Occipital lobe (tissue), 2 donors: ENCODE results near the gene MAFF.

GRCh38 chr22:37659535-37660061, 1.1 kb downstream of the PDXP start:
- RAMPAGE, long total RNA: no peak

GRCh38 chr22:37686807-37687223, 672 bp downstream of the NOL12 start:
- RAMPAGE, long total RNA: no peak

GRCh38 chr22:37741381-37741740, 44.5 kb downstream of the TRIOBP start:
- RAMPAGE, long total RNA: no peak

- RAMPAGE, long total RNA: no peak
Measured at GRCh38 chr22:37869936-37870436, 20.8 kb downstream of the EIF3L start.

GRCh38 chr22:37904454-37905670, 1.2 kb upstream of the MICALL1 start:
- RAMPAGE, long total RNA: no peak

GRCh38 chr22:37910476-37910760, 4.3 kb downstream of the MICALL1 start:
- RAMPAGE, long total RNA: no peak

- RAMPAGE, long total RNA: no peak
Measured at GRCh38 chr22:37911232-37911637, 5.1 kb downstream of the MICALL1 start.

GRCh38 chr22:37920169-37920454, 14.0 kb downstream of the MICALL1 start:
- RAMPAGE, long total RNA: no peak

GRCh38 chr22:37926957-37927674, 21.0 kb downstream of the MICALL1 start:
- RAMPAGE, long total RNA: no peak

DNA sequence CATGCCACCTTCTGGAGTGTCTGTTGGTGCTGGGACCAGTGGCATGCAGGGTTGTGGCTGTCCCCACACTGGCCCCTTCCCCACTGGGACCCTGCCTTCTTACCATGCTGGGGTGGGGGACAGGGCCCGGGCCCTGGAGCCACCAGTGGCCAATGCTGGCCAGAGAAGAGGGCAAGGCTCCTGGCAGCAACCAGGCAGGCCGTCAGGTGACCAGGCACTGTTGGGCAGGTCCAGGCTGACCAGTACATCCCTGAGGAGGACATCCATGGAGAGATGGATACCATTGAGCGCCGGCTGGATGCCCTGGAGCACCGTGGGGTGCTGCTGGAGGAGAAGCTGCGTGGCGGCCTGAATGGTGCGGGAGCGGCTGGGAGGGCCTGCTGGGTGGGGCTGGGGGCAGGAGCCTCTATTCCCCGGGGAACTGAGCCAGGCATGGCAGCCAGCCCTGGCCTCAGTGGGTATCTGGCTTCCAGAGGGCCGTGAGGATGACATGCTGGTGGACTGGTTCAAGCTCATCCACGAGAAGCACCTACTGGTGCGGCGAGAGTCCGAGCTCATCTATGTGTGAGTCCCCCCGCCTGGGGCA, 21.0 kb downstream of the C22orf23 start:
- RAMPAGE, long total RNA: no peak

DNA sequence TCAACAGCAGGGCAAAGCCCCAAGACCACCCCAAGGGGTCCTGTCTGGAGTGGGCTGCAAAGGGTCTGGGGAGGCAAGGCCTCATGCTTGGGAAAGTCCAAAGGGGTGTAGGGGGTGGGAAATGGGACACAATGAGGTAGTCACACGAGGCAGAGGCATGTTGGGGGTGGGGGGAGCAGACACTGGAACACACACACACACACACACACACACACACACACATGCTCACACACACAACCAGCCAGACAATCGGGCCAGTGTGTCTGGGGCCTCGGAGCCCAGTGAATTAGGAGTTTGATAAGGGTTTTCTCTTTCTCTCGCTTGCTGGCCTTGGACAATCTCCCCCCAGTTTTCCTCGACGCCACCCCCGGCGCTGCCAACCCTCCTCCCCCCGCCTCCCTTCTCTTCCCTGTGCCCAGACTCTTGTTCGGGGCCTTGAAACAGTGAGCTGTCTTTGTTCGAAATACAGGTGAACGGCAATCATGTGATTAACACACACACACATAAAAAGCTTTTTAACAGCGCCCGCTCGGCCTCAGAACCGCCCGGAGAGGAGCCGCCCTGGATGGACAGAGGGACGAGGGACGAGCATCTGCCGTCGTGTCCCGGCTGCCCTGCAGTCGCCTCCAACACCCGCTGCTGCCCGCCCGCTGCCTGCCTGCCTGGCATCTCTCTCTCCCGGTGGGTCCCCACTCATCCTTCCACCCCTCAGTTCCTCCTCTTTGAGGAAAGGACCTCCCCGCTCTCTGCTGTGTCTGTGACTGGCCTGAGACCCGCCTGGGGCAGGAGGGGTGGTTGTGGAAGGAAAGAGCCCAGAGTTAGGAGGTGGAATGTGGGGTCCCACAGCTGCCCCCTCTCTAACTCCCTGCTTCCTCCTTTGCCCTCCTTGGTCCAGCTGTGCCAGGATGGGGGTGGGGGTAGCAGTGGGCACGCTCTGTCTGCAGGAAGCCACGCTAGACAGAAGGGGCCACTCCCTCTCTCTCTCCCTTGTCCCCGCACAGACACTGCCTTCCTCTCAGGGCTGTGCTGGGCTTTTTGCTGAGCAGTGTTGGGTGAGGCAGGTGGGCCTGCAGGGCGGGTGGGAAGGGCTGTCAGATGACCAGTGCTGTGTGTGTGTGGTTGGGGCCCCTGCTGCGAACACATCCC, 1.6 kb upstream of the SOX10 start:
- RAMPAGE, long total RNA: no peak

DNA sequence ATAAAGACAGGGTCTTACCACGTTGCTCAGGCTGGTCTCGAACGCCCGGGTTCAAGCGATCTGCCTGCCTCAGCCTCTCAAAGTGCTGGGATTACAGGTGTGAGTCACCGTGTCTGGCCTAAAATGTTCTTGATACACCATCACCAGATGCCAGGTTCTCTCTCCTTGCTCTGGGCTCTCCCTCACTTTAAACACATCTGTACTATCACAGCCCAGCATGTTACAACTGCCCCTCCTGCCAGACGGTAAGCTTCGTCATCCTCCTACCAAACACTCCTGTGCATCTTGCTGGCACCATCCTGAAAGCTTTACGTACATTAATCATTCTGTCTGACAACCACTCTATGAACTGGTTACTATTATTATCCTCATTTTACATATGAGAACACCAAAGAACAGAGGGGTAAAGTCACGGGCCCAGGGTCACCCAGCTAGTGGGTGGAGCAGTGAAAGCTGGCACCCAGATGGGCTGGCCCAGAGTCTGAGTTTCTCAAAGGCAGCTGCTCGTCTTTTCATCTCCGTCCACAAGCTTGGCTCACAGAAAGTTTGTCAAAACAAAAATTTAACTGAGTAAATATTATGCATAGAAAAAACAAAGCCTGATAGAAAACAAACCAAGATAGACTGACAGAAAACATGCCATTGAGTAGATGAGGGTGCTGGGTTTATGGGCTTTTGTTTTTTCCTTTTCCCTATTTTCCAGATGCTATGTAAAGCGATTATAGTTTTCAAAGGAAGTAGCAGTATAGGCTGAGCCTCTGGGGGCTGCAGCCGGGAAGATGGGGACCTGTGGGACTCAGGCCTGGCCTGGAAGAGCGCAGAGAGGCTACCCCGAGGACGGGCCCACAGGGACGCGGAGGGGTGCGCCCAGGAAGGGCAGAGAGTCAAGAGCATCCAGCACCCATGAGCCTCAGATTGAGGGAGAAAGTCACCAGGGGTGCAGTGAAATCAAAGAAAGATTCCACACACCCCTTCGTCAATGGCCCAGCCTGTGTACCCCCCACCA, 9.5 kb downstream of the PLA2G6 start:
- RAMPAGE, long total RNA: no peak

- RAMPAGE, long total RNA: no peak
Measured at GRCh38 chr22:38172849-38173327, 8.7 kb downstream of the PLA2G6 start.

- RAMPAGE, long total RNA: no peak
Measured at GRCh38 chr22:38201394-38202314, at the start of gene MAFF. MAFF (plus strand) TSS chr22:38201994.

GRCh38 chr22:38204133-38204300, 2.2 kb downstream of the MAFF start:
- RAMPAGE, long total RNA: no peak

- RAMPAGE, long total RNA: no peak
Measured at GRCh38 chr22:38222654-38223231, 20.9 kb downstream of the MAFF start.

- RAMPAGE, long total RNA: no peak
Measured at GRCh38 chr22:38230114-38230499, 28.3 kb downstream of the MAFF start.

GRCh38 chr22:38261997-38262529, 10.7 kb downstream of the TMEM184B start:
- RAMPAGE, long total RNA: no peak

GRCh38 chr22:38270544-38271197, 2.1 kb downstream of the TMEM184B start:
- RAMPAGE, long total RNA: no peak

DNA sequence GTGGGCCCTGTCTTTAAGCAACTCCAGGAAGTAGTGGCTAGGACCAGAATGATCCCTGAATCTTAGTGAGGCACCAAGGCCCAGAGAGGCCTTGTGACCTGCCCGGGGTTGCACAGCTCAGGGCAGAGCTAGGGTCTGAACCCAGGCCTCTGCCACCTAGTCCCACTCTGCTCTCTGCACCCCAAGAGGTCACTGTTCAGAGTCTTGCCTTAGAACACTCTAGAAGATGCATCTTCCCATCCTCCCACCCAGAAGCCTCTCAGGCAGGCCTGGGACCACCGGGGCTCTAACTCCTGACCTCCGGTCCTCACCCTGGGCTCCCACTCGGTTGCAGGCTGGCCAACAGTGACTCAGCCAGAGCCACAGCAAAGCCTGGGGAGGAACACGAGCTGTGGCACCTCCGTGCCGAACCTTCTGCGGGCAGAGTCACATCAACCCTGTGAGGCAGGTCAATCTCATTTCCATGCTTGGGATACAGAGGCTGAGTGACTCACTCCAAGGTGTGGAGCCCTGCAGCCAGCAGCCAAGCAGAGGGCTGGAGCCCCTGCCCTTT, 21.6 kb downstream of the CSNK1E start:
- RAMPAGE, long total RNA: no peak